Panc1 (cell line): ENCODE measurements around the genes TMEM125, CDC20 and PTPRF.

DNA sequence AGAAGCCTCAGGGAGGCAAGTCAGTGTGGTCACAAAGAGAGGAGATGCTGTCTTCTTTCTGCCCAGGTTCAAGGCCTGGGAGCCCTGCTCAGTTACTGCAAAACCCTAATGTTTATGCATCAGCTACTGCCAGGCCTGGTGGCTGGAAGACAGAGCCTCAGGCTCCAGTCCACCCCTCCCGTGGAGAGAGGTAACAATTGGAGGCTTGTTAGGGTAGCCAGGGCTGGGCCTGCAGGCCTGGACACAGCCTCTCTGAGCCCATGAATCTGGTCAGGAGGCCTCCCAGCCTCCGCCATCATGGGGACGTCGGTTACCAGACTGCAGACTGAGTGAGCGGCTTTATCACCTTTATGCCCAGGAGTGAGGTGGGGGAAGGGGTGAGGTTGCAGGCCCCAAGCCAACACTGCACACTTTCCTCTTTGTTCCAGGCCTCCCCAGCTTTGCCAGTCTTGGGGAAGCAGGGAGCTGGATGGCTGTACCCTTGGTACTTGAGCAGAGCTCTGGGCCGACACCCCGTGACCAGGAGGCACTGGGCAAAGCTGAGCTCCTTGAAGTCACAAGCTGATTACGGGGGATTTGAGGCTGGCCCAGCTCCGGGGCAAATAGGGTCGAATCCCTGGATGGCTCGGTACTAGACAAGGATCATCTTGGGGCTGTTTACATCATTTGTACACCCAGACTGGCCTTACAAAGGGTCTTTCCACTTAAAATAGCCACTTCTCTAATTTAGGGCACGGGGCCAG lies 5.3 kb downstream of the SLC2A1 start:
- RRBS, 2 experiments: no CpG with 5 or more reads among the region's 12 CpGs

DNA sequence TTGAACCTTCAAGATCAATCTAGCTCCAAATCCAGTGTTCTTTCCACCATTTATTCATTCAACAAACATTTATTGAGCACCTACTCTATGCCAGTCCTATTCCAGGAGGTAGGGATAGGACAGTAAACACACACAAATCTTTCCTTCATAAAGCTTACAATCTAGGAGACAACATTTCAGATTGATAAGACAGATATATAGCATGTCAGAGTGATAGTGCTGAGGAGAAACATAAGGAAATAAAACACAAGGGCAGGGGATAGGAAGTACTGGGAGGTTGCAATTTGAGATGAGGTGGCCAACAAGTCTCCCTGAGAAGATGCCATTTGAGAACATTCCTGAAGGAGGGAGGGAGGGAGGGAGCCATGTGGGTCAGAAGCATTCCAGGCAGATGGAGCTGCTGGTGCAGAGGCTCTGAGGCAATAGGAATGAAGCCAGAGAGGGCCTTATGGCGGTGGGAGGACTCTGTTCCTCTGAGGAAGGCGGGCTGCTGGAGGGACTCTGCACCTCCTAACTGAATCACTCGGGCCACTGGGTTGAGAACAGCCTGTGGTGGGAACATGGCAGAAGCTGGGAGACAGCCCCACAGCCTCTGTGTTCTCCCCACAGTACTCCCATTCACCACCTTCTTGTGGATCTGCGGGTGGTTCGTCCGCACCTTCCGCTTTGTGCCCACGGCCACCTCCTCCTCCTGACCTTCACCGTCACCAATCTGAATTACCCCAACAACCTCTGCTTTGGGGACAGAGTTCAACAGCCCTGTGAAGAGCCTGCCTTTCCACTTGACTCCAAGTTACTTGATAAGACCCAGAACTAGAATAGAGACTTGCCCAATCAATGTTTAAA lies 2.6 kb upstream of the TMEM125 start:
- RRBS, 2 experiments: no CpG with 5 or more reads among the region's 9 CpGs

GRCh38 chr1:43269637-43270188 lies at the start of gene TMEM125:
TMEM125 (plus strand) TSS chr1:43269983.
- RRBS, 2 experiments: no CpG with 5 or more reads among the region's 3 CpGs

DNA sequence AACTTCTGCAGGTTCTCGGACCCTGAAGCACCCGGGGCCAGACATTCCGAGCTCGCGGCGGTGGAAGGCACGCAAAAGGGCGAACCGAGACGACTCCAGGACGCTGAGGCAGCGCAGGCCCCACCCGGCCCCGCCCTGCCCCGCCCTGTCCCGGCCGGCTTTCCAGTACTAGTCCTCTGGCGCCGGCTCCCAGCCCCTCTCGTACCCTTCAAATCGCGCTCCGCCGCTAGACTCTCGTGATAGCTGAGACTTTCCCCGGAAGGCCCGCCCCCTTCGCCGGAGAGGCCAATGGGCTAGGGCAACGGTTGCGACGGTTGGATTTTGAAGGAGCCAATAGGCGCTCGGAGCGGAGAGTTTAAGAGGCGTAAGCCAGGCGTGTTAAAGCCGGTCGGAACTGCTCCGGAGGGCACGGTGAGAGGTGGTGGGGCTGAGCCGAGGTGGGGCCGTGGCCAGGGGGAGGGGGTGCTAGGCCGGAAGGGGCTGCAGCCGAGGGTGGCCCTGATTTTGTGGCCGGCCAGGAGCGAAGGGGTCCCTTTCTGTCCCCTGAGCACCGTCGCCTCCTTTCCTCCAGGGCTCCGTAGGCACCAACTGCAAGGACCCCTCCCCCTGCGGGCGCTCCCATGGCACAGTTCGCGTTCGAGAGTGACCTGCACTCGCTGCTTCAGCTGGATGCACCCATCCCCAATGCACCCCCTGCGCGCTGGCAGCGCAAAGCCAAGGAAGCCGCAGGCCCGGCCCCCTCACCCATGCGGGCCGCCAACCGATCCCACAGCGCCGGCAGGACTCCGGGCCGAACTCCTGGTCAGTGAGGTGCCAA lies at the start of gene CDC20:
Gene CDC20, plus strand, starts transcription at position 386 of the 817 bp plus-strand sequence.
- RRBS, 2 experiments: 1 to 6% methylated on average over 33 of the region's 68 CpGs

DNA sequence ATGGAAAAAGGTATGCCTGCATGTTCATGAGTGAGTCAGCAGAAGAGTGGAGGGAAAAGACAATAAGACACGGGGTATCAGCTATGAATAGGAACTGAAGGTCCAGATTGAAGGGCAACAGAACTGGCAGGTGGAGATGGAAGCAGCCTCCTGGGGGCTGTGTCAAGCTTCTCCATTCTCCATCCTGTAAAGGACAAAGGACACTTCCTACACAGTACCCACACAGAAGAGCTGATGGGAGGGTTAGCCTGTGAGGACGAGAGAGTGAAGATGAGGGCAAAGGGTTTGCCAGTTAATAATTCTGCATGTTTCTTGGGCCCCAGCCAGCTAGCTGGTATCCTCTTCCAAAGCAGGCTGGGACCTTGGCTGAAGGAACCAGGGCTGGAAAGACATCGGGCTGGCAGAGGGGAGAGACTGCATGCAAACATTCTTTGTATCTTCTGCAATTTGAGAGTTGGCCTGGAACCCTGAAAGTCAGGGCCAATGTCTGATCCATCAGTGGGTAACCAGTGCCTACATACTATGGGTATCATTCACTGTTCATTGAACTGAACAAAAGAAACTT lies 5.7 kb upstream of the ELOVL1 start:
- RRBS, 2 experiments: no CpG with 5 or more reads among the region's 3 CpGs

DNA sequence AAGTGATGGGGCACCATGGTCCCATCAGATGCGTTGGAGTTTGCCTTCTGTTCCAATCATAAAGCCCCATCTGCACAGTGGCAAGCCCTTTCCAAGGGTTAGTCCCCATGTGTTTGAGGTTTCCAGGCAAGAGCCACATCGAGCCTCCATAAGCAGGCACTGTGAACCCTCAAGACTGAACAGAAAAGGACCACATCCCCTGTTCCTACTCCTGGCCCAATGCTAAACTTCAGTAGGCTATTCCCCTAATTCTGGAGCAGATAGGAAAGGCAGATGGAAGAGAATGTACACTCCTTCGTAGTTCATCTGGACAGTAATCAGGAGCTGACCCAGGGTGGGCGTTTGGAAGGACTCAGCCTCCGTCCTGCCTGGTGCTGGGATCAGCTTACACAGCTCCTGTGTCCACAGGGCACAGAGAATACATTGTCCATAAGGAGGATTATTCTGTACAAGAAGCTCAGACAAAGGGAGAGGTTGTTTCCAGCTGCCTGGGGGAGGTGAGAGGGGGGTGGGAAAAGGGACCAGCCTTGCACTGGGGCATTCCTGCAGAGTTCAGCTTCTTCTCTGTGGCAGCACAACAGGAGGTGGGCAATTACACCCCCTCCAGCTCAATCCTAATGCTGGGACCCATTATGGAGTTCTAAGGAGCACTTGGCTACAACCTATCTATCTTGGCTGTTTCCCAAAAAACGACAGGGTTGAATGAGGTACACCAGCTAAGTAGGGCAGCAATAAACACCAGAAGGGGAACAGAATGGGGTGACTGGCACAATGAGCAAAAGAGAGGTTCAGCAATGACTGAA lies 7.6 kb downstream of the MED8 start:
- RRBS, 2 experiments: no CpG with 5 or more reads among the region's 6 CpGs

DNA sequence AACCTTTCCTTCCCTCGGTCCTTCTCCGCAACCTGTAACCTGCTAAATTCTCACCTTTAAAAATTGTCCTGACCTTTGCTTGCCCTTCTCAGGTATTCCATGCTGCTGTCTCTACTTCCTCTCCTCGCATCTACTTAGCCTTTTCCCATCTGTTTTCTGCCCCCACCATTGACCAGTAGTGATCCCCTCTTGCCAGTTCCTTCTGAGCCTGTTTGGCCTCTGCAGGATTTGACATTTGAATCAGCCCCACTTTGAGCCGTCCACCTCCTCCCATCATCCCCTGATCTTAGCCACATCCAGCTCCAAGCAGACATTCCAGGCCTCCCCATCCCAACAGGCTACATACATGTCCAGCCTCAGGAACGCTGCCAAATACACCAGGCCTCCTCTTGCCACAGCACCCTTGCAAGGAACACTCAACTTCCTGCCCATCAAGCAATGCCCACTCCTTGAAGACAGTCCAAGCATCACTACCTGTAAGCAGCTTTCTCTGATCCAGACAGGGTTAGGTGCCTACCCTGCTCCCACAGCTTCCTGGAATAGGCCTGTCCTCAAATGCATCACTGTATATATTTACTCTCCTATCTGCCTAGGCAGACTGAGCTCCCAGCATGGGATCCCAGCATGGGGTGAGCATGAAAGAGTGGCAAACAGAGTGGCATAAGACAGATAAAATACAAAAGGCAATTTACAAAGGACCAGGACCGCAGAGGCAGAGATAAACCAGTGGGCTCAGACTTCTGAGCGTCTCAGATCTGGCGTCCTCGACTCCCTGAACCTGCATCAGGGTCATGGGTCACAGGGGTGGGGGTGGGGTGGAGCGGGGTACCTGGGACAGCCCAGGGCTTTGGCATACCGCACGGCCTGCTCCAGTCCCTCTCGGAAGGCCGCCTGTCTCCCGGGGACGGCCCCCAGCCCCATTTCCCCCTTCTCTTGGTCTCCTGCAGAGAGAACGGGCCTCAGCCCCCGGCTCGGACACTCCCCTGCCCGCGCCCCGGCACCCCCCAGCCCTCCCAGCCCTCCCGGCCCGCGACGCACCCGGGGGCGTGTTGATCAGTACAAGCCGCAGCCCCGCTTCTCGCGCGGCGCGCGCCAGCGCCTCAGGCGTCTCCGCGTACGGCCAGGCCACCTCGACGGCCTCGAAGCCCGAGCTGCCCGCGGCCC lies 792 bp downstream of the HYI start:
- RRBS, 2 experiments: 2 to 5% methylated on average over 4 of the region's 47 CpGs

- RRBS, 2 experiments: under 1 to 5% methylated on average over 13 to 19 of the region's 67 CpGs
Measured at GRCh38 chr1:43530600-43531205, at the start of gene PTPRF. PTPRF (plus strand) TSS chr1:43530883.

- RRBS, 2 experiments: no CpG with 5 or more reads among the region's 12 CpGs
Measured at GRCh38 chr1:43541889-43542551, 11.3 kb downstream of the PTPRF start.

- RRBS, 2 experiments: no CpG with 5 or more reads among the region's 8 CpGs
Measured at GRCh38 chr1:43552588-43553392, 22.1 kb downstream of the PTPRF start.

- RRBS, 2 experiments: no CpG with 5 or more reads among the region's 12 CpGs
Measured at GRCh38 chr1:43648095-43648876, 1.7 kb upstream of the KDM4A start.

DNA sequence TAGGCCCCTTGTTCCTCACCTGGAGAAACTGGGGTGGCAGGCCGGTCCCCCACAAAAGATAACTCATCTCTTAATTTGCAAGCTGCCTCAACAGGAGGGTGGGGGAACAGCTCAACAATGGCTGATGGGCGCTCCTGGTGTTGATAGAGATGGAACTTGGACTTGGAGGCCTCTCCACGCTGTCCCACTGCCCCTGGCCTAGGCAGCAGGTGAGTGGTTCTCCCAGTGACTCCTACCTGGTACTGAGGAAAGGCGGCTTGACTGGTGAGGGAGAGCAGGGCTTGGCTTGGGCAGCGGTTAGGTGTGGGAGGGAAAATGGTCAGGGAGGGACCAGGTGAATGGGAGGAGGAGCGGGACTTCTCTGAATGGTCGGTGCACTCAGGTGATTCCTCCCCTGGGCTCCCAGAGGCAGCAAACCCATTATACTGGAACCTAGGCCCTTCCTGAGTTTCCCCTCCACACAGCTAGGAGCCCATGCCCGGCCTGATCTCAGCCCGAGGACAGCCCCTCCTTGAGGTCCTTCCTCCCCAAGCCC lies 2.0 kb downstream of the ARTN start:
- RRBS, 2 experiments: no CpG with 5 or more reads among the region's 9 CpGs

DNA sequence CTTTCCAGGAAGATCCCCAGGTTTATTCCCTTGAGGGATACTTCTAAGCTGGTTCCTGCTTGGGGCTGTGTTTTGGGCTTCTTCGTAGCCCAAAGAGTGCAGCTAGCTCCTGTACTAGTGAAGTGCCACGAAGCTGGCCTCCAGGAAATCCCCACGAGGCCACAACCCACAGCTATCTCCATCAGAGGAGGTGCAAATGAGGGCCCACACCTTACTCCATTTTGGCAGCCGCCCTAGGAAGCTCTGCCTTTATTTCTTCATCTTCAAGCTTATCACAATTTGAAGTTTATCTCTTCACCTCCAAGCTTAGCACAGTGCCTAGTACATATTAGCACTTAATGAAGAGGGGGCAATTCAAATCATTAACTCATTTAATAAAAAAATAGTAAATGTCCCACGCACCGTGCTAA lies 544 bp upstream of the DMAP1 start:
- RRBS, 2 experiments: no CpG with 5 or more reads among the region's 6 CpGs

GRCh38 chr1:44338843-44339430 lies 16.1 kb downstream of the ERI3 start:
- RRBS, 2 experiments: no CpG with 5 or more reads among the region's 9 CpGs

DNA sequence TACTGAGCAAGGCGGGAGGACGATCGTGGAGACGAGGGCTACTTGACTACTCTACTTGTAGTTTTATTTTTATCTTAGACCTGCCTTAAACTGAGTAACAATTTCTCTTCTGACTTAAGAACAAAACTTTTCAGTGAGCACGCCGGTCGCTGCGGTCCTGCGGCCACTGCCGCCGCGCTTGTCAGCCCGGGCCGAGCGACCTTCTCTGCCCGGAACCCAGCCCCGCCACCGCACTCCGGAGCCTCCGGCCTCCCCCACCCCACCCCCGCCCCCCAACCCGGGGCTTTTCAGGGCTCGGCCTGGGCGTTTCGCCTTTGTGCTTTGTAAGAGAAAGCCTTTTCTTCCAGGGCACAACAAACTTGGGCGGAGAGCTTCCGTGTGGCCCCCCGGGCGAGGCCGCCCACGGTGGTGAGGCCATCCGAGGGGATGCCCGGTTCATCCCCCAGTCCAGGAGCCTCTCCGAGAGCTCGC lies 1.4 kb downstream of the RNF220 start:
- RRBS, 2 experiments: 8 to 20% methylated on average over 20 of the region's 35 CpGs

DNA sequence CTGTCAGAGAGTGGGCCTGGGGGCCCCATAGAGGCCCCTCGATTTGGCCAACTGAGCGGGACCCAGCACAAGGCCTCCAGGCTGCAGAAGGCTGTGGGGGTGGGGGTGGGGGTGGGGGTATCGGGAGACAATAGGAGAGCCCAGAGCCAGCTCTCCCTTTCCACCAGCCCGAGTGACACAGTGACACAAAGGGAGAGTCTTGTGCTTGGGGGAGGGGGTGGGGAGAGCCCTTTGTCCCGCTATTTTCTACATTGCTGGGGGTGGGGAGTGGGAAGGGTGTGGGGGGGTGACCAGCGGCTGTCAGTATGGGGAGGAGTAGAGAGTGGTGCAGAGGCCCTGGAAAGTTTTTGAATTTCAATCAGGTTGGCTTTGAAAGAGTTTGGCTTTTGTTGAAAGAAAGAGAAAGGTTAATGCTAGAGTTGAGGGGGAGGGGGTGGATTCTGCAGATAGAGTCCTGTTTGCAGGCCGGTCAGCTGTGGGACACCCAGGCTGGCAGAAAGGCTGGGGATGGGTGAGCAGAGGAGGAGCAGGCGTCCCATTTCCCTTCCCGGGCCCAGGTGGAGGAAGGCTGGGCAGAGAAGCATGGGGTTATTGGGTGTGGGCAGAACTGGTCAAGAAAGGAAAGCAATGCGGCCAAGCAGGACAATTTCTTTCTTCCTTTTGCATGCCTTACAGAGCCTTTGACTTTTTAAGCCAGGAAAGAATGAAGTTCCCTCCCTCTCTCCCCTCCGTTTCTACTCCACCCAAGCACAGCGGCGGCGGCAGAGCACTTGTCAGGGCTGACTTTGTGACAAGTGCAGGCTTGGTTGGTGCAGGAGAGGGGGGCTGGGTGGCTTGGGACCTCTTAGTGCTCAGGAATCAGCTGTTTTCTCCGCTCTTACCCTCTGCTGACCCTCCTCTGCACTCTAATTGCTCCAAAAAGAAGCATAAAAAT lies 96.2 kb downstream of the RNF220 start:
- RRBS, 2 experiments: 62 to 71% methylated on average over 3 of the region's 15 CpGs

DNA sequence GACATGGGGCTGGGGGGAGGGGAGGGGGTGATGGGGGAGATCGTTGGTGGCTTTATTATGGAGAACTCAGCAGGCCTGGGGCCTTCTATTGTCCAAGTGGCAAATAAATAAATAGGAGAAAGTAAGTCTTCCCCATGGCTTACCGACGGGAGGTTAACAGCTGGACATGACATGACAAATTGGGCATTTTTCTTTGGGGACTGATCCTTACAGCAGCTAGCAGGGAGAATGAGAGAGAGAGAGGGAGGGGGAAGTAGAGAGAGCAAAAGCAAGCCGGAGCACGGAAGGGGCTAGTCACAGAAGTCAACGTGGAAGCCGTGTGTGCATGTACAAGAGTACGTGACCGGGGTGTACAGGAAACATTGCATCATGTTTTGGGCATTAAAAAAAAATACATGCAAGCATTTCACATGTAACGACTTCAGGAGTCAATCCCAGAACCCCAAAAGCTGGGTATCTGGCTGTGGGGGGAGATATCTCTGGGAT lies 130.9 kb downstream of the TMEM53 start:
- RRBS, 2 experiments: 90 to 94% methylated on average over 6 of the region's 10 CpGs

- RRBS, 2 experiments: no CpG with 5 or more reads among the region's 10 CpGs
Measured at GRCh38 chr1:44587826-44588276, 86.4 kb downstream of the TMEM53 start.

GRCh38 chr1:44648329-44649187 lies 25.7 kb downstream of the TMEM53 start:
- RRBS, 2 experiments: no CpG with 5 or more reads among the region's 11 CpGs

DNA sequence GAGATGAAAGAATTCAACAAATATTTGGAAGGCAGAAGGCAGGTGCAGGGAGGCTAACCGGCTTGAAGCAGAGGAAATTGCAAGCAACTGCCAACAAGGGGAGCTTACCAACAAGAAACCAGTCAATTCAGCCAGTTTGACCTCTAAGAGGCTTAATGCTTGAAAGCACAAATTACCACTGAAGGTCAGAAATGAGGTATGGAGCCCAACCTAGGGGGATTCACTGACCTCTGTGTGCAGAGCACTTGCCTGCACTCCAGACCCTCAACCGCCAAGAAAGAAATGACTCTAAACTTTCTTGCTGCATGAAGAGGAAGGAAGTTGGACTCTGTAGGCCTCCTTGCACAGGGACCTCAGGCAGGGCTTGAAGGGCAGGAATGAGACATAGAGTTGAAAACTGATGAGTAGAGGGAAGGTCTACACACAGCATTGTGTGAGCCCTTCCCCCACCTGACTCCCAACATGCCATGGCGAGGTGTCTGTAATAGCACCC lies 10.0 kb downstream of the ARMH1 start:
- RRBS, 2 experiments: no CpG with 5 or more reads among the region's 3 CpGs